Anterior vena cava (tissue), 1 donor: ENCODE measurements around a stretch of chr1.

DNA sequence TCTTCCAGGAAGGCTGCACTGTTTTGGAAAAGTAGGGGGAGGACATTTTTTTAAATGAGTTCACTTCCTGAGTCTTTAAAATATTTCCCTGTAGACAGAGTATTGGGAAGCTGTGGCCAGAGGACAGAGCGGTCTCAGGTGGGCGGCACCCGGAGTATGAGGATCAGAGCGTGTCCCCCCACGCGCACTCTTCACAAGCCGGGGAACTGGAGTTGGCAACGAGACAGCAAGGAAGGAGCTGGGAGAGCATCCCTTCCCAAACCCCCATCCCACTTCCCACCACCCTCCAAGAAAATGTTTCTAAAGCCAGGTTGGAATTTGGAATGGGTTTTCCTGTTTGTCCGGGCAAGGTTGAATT, 53.1 kb downstream of the TOMM20 start:
- PRO-cap, result no peak

GRCh38 chr1:235077414-235078153, 51.1 kb downstream of the TOMM20 start:
- PRO-cap, result no peak

GRCh38 chr1:235079380-235080492, 48.9 kb downstream of the TOMM20 start:
- PRO-cap, result no peak

- PRO-cap, result no peak
Observed at GRCh38 chr1:235110948-235112203, 17.3 kb downstream of the TOMM20 start.

GRCh38 chr1:235484243-235484644, 20.0 kb downstream of the B3GALNT2 start:
- PRO-cap, result no peak

DNA sequence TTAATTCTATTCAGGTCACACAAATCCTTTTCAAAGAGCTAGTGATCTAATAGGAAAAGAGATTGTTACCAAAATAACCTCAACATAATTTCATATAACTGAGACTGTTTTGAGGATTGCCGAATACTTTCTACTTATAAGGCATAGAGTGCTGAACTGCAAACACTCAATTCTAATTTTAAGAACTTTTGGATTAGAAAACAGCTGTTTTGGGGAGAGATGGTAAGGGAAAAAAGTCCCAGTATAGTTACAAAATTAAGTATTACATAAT, 1.3 kb downstream of the B3GALNT2 start:
- PRO-cap, result no peak

- PRO-cap, result bidirectional peak, plus-strand start at chr1:235504732, minus-strand start at chr1:235504422; bidirectional peak, plus-strand start at chr1:235505020, minus-strand start at chr1:235504887
Observed at GRCh38 chr1:235504522-235505543, 581 bp upstream of the B3GALNT2 start.

DNA sequence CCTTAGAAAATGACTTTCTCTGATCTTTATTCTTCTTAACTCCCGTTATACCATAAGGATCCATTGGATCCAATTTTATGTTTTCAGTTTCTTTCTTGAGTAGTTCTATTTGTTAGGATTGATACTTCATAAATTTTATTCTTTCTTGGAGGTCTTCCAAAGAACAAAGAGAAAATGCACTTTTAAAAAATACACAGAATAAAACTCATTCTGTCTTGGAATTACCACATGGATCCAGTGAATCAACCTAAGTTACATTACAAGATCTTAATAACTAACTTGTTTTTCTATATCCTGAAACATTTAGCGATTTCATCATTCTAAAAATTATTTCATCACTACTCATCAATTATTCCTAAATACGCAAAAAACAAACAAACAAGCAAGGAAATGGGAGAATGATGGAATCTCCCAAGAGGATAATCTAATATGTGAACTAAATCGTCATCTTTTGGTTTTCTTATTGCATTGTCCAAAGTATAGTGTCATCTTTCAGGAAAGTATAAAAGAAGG, 38.4 kb upstream of the GNG4 start:
- PRO-cap, result no peak

DNA sequence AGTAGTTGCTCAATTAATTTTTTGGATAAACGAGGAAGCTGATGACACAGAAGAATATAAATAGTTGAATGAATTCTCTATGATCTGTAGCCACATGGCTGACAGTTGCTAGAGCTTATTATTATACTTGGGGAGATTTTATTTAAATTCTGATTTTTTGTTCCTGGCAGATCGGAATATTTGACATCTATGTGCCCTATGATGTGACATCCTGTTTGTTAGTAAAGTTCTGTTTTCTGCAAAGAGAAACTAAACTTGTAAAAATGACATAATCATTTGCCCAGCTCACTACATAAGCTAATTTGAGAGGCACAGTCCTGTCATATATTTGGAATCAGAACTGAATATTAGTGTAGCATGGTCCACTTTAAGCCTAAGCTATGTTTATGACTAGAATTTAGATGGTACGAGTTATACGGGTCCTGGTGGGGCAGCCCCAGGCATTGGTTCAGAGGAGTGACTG, 9.8 kb upstream of the LYST start:
- PRO-cap, result no peak

GRCh38 chr1:235932090-235932725, 65.5 kb upstream of the LYST start:
- PRO-cap, result no peak

DNA sequence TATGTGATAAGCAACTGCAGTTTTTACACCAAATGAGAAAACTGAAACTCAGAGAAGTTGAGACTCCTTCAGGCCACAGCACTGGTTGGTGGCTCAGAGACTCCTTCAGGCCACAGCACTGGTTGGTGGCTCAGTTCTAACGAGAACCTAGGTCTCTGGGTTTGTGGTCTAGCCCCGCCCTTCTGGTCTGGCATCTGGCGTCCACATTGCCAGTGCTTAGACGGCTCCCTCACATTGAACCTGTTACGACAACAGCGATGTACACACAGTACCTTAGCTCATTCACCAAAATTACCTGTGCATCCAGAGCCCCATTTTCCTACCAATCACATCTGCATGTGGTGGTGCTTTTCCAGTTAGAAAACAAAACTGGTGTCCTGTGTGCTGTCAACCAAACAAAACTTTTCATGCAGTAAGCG, 66.1 kb downstream of the NID1 start:
- PRO-cap, result no peak

GRCh38 chr1:236001469-236002113, 63.3 kb downstream of the NID1 start:
- PRO-cap, result no peak

- PRO-cap, result no peak
Observed at GRCh38 chr1:236035954-236036220, 29.0 kb downstream of the NID1 start.

GRCh38 chr1:236064623-236064994, 281 bp downstream of the NID1 start:
- PRO-cap, result no peak

- PRO-cap, result no peak
Observed at GRCh38 chr1:236090828-236091174, 25.9 kb upstream of the NID1 start.

GRCh38 chr1:236143418-236144035, 1.2 kb downstream of the GPR137B start:
- PRO-cap, result no peak

GRCh38 chr1:236151742-236152140, 9.4 kb downstream of the GPR137B start:
- PRO-cap, result no peak

- PRO-cap, result no peak
Observed at GRCh38 chr1:236156419-236157170, 14.3 kb downstream of the GPR137B start.

DNA sequence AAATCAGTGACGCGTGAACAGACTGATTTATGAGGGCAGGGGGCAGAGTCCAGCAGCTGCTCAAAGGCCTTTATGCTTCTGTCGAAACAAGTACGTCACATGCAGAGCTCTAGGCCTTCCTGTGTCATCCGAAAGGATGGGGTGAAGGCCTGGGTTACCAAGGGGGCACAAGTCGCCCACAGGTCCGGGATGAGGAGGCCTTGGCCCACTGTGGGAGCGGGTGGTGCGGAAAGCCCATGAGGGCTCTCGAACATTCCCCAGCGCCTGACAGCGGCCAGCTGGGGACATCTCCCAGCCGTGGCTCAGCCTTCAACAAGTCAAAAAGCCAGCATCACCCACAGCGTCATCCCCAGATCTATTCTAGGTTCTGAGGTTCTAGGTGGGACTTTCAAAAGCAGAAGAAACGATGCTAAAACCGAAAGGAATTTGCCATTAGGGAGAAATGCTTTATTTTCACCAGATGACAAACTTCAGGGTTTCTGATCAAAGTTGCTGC, 17.4 kb downstream of the GPR137B start:
- PRO-cap, result no peak

DNA sequence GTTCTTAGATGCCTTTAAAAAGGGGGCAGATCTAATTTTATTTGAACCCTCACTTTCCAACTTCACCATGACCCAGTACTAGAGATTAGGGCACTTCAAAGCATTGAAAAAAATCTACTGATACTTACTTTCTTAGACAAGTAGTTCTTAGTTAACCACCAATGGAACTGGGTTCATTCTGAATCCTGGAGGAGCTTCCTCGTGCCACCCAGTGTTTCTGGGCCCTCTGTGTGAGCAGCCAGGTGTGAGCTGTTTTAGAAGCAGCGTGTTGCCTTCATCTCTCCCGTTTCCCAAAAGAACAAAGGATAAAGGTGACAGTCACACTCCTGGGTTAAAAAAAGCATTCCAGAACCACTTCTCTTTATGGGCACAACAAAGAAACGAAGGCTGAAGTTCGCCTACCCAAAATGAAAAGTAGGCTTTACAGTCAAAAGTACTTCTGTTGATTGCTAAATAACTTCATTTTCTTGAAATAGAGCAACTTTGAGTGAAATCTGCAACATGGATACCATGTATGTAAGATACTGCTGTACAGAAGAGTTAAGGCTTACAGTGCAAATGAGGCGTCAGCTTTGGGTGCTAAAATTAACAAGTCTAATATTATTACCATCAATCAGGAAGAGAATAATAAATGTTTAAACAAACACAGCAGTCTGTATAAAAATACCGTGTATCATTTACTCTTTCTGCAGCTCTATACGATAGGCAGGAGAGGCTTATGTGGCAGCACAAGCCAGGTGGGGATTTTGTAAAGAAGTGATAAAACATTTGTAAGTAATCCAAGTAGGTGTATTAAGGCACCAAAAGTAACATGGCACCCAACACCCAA, 26.4 kb downstream of the LGALS8 start:
- PRO-cap, result no peak